Hair follicle dermal papilla cell (primary cell): ENCODE results near the genes ESR1 and FBXO5.

DNA sequence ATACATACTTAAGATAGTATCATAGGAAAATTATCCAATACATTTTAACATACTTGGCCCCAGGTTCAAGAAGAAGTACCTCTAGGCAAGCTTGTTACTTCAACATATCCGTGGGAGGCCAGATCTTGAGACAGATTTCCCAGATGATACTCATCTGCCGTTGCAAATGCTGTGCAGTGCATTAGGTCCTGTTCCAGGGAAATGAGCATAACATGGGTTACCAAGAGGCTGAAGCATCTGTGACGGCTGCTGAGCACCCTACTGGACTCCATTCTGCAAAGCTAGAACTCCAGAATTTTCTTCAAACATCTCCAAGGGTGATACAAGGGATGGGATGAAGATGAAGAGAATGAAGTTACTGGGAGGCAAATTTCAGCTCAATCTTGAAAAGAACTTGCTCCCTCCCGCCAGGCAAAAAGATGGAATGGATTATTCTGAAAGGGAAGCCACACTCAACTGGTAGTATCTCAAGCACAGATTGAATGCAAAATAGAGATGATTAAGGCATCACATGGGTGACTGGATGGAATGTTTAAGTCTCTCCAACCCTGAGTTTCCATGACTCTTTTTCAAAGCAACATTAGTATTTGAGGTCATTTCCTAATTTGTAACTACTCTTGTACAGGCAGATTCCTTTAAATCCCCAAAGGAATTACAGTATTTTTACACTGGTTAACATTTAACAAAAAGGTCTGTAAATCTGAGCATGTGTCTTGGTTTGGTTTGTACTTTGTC, 15.4 kb downstream of the RMND1 start:
- CAGE, long polyA plus RNA = no peak

DNA sequence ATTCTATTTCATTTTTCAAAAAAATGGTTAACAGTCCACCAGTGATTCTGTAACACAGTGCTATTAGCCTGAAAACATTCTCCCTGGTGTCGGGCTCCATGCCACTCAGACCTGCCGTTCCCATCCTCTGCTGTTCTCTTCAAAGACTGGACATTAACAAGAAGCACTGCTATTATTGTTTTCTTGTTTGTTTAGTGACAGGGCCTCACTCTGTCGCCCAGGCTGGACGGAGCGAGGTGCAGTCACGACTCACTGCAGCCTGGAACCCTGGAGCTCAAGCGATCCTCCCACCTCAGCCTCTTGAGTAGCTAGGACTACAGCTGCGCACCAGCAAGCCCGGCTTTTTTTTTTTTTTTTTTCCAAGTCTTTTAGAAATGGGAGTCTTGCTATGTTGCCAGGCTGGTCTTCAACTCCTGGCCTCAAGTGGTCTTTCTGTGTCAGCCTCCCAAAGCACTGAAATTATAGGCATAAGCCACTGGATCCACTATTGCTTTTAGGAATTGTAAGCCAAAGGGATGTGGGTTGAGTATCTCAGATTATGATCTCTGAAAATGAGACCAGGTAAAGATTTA, 9.5 kb downstream of the RMND1 start:
- CAGE, long polyA plus RNA = no peak

DNA sequence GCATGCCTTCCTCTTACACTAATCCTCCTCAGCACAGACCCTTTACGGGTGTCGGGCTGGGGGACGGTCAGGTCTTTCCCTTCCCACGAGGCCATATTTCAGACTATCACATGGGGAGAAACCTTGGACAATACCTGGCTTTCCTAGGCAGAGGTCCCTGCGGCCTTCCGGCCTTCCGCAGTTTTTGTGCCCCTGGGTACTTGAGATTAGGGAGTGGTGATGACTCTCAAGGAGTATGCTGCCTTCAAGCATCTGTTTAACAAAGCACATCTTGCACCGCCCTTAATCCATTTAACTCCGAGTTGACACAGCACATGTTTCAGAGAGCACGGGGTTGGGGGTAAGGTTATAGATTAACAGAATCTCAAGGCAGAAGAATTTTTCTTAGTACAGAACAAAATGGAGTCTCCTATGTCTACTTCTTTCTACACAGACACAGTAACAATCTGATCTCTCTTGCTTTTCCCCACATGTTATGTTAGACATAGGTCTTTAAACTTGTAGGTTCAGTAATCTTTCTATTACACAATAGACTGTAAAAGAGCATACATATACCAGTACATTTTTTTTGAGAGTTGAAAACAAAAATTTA, 3.5 kb downstream of the ARMT1 start:
- CAGE, long polyA plus RNA = no peak

GRCh38 chr6:151666317-151666984, 141.0 kb upstream of the ESR1 start:
- CAGE, long polyA plus RNA = no peak

DNA sequence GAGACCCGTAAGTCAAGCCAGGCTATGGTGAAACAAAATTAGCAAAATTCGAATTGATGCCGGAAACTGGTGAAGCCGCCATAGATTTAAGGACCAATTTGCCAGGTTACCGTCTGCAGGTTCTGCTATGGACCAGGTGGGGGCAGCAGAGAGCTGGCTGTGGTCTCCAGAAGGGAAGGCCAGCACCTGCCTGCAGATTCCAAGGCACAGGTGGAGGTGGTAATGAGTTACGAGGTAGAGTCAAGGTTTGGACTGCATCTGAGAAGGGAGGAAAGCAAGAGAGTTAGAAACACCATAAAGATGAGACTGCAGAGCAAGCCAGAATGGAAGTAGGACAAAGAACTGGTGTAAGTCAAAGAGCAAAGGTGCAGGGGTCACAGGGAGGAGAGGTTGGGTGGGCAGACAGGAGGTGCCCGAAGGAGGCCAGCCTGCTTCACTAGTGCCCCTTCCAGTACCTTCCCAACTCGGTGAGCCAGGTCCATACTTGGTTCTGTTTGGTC, 131.7 kb upstream of the ESR1 start:
- CAGE, long polyA plus RNA = no peak

- CAGE, long polyA plus RNA = no peak
Observed at GRCh38 chr6:151680802-151682119, 126.2 kb upstream of the ESR1 start.

GRCh38 chr6:151690159-151690798, 117.2 kb upstream of the ESR1 start:
- CAGE, long polyA plus RNA = no peak

- CAGE, long polyA plus RNA = no peak
Observed at GRCh38 chr6:151806696-151807762, at the start of gene ESR1. TSS of gene ESR1 (plus strand) at chr6:151807682.

DNA sequence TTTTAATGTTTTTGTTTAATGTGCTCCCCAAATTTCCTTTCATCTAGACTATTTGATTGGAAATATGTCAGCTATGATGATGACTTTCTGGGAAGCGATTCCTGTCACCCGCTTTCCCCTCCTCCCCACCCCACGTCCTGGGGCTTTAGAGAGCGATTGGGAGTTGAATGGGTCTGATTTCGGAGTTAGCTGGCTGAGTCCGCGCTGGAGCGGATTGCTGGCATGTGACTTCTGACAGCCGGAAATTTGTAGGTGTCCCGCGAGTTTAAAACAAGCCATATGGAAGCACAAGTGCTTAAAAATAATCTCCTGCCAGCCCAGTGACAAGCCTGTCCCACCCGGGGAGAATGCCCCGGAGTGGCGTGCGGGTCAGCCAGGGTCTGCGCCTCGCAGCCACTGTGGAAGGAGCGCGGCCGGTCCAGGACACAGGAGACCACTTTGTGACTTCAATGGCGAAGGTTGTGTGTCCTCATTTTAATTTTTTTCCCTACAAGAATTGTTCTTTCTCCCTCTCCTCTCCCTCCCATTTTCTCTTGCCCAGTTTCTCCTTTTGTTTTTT, 1.4 kb downstream of the ESR1 start:
- CAGE, long polyA plus RNA = no peak

DNA sequence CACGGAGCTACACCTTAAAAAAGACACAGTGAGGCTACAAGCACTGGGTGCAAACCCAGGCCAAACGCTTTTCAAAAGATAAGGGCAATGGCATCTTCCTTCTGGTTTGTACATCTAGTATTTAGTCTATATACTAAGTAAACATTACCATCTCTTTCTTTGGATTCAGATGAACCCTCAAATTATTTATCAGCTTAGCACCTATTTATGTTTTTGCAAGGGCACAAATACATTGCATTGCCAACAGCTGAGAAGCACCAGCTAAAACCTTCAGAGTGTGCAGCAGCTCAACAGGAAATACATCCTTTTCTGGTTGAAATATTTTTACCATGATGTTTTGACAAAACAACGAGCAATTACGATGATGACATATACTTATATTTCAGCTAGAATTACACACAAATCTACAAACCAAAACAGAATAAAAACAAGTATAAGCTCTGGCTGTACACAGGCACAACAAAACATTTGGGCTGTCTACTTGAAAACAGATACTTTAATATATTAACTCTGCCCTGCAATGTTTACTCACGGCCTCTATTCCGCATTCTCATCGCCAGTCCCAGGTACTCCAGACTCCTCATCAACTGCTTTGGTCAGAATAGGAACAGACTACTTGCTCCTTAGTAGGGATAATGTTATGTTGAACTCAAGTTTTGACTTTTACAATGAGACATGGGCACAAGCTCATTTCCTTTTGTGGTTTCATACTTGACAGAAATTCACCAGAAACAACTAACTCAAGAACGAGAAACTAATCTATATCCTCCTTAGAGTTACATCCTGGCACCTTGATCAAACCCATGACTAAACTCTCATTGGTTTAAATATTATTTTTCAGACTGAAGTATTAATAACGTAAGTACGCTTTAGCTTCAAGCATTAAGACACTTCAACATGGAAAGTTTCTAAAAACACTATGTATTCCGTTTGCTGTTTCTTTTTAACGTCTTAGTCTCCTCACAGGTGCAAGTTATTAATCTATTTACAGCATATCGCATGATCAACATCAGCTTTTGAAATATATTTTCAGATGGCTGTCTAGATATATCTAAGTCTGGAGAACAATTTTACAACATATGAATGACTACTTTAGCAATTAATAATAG, 377.6 kb downstream of the ESR1 start:
- CAGE, long polyA plus RNA = no peak

DNA sequence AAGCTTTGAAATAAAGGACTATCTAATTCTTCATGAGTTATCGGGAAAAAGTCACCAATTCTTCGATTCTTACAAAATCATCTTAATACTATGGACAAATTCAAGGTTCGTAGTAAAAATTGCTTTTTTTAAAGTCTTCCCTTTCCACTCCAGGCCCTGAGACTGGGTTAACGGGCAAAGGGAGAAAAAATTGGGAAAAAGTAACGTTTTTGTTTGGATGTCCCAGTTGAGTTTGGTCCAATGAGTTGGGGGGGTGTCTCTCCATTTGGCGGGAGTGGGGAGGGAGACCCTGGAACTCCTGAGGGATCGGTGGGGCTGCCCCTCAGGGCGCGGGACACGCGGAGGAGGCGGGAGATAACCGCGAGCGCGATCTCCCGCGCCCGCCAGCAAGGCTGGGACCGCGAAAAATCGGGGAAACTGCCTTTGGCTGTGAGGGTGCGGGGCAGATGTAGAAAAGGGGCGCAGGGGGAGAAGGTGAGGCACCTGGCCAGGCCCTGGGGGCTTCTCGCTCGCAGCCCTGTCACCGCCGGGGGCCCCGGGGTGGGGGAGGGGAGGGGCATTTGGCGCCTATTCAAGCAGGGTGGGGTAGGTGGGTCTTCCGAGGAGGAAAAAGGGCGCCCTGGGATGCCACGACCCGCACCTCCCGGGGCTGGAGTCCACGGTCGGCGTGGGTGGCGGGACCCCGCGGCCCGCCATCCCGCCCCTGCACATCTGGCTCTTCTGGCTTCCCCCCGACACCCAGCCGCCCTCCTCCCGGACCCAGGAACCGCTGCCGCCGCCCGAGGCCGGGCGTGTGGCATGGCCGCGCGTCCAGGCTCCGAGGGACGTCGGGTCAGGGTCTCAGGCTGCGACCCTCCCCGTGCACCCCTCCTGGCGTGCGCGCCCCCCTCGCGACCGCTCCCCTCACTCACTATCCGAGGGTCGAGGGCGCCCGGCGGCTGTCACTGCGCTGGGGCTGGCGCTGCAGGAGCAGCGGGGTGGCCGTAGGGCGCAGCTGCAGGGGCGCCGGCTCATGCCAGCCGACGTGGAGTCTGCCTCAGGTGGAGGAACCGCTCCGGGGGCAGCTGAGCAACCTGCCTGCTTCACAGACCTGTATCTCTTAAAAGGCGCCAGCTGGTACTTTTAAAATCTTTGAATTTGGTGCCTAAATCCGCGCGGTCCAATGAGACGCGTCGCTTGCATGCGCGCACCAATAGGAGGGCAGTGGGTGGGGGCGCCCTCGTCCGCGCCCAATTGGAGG, at the start of gene FBXO5:
Gene FBXO5, minus strand, starts transcription at position 1,096 of the 1,240 bp plus-strand sequence.
- CAGE, long polyA plus RNA = no peak

- CAGE, long polyA plus RNA = no peak
Observed at GRCh38 chr6:153110990-153111502, 20.0 kb downstream of the RGS17 start.

GRCh38 chr6:154292613-154293170, 63.9 kb downstream of the IPCEF1 start:
- CAGE, long polyA plus RNA = no peak

GRCh38 chr6:154507247-154507928, 3.1 kb downstream of the CNKSR3 start:
- CAGE, long polyA plus RNA = no peak

DNA sequence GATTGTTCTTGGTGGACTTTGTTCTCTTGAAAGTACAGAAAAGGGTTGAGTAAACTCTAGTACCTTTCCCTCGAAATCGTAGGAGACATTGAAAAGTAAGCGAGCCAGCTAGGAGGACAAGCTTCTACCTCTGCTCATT, 1.5 kb downstream of the CNKSR3 start:
- CAGE, long polyA plus RNA = no peak

DNA sequence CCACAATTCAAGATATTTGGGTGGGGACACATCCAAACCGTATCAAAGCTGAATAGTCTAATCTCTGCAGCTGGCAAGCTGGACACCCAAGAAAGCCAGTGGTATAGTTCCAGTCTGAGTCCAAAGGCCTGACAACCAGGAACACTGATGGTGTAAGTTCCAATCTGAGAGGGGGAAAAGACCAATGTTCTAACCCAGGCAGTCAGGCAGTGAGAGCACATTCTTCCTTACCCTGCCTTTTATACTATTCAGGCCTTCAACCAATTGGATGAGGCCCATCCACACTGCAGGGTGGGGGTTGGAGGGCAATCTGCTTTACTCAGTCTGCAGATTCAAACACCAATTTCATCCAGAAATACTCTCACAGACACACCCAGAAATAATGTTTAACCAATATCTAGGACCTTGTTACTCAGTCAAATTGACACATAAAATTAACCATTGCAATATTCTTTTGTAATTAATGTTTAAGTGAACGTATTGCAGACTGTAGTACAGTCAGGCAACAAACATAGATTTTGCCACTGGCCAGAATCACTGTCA, 18.1 kb upstream of the CNKSR3 start:
- CAGE, long polyA plus RNA = no peak

DNA sequence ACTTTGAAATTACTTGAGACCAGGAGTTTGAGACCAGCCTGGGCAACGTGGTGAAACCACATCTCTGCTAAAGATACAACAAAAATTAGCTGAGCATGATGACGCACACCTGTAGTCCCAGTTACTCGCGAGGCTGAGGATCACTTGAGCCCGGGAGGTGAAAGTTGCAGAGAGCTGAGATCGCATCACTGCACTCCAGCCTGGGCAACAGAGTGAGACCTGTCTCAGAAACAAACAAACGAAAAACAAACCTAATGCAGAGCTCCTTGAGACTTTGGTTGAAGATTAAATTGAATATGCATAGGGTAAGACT, 80.8 kb downstream of the SCAF8 start:
- CAGE, long polyA plus RNA = no peak

- CAGE, long polyA plus RNA = no peak
Observed at GRCh38 chr6:154830597-154831253, 97.5 kb downstream of the SCAF8 start.

GRCh38 chr6:155091809-155092094, 96.6 kb downstream of the TIAM2 start:
- CAGE, long polyA plus RNA = no peak

GRCh38 chr6:155221144-155221529, 42.7 kb upstream of the CLDN20 start:
- CAGE, long polyA plus RNA = no peak